Mononuclear cell (primary cell): ENCODE measurements around a stretch of chr2.

DNA sequence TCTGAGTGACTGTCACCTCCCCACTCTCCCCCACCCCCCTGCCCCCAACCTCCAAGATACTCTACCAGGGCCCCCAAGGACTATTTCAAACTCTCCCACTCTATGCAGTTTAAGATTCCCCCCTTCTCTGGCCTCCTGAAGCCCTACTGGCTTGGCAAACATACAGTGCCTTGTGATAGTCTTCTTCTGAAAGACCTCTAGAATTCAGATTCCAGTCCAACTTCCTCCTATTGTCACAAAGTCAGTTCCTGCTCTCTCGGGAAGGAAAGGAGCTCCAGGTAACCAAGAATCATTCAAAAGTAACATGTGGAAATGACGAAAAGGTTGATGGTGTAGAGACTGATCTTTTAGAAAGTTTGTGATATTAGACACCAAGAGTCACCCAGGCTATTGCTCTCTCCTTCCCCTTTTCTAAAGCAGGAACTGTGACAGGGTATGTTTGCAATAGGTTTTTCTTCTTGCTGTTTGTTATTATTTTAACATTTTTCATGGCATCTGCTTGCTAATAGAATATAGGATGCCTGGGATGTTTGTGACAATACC lies 93.4 kb upstream of the MGAT4A start:
- RRBS = no CpG with 5 or more reads among the region's 2 CpGs

- RRBS = no CpG with 5 or more reads among the region's 3 CpGs
Measured at GRCh38 chr2:98868450-98868826, 67.6 kb downstream of the CRACDL start.

GRCh38 chr2:98869828-98870307 lies 66.2 kb downstream of the CRACDL start:
- RRBS = no CpG with 5 or more reads among the region's 4 CpGs

GRCh38 chr2:98913791-98914380 lies 22.1 kb downstream of the CRACDL start:
- RRBS = no CpG with 5 or more reads among the region's 5 CpGs

DNA sequence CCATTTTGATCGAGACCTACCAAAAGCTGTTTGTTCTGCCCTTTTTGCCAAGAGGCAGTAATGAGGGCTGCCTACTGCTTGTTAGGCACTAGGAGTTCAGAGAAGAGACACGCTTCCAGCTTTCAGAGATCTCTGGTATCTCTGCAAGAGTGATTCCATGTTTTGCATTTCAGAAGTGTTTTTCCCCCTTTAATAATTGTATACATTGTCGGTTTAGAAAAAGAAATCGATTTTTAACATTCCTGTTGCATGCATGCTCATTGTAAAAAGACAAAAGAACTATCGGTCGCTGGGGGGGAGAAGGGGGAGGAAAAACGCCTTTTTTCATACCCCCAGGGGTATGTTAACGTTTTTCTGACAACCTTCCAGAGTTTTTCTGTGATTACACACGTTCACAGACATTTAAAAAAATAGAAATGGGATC lies 756 bp downstream of the MRPL30 start:
- RRBS = no CpG with 5 or more reads among the region's 9 CpGs

GRCh38 chr2:99397675-99398886 lies 60.9 kb downstream of the EIF5B start:
- RRBS = no CpG with 5 or more reads among the region's 9 CpGs

DNA sequence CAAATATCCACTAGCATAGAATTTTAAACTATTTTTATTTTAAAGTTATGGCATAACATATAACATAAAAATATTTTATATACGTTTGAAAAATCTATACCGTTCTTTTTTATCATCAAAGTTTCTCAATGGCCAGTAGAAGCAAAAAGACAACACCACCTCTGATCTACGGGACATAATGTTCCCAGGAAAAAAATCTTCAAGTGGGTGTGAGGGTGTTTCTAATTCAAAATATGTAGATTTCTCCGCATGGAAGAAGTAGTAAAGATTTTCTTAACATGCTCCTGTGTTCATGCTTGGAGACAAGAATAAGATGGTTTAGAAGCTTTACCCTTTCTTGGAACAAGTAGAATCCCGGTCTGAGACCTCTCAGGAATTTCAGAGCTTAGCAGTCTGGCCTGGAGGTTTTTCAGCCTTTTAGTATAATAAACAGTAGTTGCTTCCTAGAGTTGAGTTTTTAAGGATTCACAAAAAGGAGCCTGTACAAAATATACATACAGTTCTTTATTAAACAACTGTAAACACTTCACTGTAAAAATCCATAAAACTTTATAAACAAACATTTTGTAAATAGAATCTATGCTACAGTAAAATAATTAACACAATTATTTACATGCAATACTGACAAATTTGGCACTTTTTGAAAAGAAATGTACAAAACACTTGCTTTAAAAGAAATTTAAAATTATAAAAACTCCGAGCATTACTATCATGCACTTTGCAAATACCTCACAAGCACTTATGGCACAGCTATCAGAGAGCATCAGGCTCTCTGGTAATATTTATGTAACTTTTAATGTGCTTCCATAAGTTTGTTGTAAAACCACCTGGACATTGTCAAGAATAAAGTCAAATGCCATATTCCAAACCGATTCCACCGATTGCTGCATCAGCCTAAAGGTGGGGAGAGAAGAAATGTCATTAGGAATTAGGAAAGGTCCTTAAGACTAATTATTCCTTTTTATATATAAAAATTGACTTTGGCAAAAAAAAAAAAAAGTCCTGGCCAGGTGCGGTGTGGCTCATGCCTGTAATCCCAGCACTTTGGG lies 63.6 kb downstream of the EIF5B start:
- RRBS = no CpG with 5 or more reads among the region's 9 CpGs

DNA sequence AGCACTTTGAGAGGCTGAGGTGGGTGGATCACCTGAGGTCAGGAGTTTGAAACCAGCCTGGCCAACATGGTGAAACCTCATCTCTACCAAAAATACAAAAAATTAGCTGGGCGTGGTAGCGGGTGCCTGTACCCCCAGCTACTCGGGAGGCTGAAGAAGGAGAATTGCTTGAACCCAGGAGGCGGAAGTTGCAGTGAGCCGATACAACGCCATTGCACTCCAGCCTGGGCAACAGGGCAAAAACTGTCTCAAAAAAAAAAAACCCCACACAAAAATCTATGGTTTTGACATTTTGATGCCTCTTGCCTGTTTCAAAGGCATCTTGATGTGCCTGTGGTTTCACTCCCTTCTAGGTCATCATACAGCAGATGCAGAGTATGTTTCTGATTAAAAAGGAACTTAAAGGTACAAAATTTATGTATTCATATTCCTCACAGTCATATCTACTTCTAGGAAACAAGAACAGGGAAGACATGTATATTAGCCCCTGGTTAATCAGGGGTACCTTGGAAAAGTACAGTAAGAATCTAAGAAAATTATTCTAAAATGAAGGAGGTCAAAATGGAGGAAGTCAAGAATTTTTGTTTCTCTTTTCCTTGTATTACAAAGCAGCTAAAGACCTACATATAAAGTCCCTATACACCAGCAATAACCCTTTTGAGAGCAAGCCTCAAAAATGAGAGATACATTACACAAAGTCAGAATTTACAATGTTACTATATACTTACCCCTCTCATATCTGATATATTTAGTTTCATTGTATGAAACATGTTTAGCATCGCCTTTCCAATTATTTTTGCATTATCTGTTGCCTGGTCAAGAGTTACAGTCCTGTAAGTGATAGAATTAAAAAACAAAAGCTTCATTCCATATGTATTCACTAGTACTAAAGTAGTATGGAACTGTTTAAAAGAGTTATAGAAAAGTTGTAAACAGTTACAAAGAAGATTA lies 70.4 kb downstream of the EIF5B start:
- RRBS = no CpG with 5 or more reads among the region's 7 CpGs

DNA sequence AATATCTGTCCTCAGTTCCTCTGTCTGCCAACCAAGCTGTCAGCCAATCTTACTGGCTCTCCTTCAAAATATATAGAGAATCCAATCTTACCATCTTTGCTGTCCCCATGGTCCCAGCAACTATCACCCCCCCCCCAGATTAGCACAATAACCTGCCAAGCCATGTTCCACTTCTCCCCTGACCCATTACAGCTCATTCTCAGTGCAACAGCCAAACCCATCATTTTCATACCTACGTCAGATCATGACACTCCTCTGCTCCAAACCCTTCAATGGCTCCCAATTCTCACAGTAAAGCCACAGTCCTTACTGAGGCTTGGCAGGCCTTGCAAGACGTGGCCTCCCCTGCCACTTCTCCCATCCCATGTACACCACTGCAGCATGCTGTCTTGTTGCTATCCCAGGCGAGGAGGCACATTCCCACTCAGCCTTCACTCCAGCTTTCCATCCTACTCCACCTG lies 145.0 kb downstream of the AFF3 start:
- RRBS = no CpG with 5 or more reads among the region's 3 CpGs

GRCh38 chr2:100039608-100040185 lies 102.7 kb downstream of the AFF3 start:
- RRBS = no CpG with 5 or more reads among the region's 7 CpGs

GRCh38 chr2:100178385-100178713 lies 36.0 kb upstream of the AFF3 start:
- RRBS = no CpG with 5 or more reads among the region's 1 CpG

GRCh38 chr2:100192242-100192884 lies 50.0 kb upstream of the AFF3 start:
- RRBS = no CpG with 5 or more reads among the region's 5 CpGs

DNA sequence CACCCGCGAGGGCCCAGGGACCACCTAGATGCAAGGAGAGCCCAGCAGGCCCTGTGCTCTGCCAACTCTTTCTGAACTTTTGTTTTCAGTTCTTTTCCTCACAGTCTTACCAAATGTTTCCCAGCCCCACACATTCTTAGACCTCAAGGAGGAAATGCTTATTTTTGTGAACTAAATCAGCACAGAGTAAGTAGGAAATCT lies 79.1 kb downstream of the LONRF2 start:
- RRBS = no CpG with 5 or more reads among the region's 2 CpGs

DNA sequence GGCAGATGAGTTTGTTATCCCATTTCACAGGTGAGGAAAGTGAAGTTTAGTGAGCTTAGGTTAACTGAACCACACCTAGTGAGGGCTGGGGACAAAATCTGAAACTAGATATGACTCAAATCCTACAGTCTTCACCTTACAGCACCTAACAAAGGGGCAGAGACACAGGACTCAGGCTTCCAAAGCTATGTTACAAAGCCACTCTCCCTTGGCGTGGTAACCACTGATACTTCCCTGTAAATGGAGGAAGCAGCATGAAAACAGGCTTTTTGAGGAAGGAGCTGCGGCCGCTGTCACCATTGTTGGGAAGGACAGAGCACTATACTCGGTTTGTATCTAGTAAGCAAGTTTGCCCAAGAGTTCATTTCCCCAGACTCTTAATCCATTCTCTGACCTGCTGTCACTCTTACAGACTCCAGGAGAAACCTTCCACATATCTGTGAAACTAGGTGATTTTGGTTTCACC lies 60.3 kb downstream of the LONRF2 start:
- RRBS = no CpG with 5 or more reads among the region's 4 CpGs

GRCh38 chr2:100272560-100273443 lies 49.5 kb downstream of the LONRF2 start:
- RRBS = no CpG with 5 or more reads among the region's 11 CpGs

GRCh38 chr2:100580467-100581484 lies 18.0 kb downstream of the PDCL3 start:
- RRBS = no CpG with 5 or more reads among the region's 13 CpGs

DNA sequence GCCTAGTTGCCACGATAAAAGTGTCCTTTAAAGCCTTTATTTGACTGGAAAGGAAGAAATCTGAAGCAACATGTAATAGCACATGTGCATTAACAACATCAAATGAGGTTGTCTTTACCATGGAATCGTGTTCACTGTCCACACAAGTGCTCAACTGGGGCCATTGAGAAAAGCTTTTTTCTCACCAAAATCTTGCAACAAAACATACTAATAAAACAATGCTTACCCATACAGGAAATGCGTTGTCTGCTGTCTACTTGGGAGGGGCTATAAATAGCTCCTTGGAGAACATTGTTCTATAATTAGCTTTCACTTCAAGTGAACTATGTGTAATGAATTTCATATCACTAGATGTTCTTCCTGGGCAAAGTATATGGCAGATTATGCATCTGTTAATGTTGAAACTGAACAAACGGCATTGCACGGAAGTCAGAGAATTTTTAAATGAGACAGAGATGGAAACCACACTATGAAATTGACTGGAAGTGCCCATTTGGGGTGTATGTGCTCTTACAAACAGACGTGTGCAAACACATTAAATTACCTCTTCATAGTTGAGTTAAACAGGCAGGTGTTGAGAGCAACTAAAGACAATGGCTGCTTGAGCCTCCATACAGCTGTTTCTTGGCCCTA lies 6.4 kb upstream of the NPAS2 start:
- RRBS = no CpG with 5 or more reads among the region's 6 CpGs

- RRBS = 14% methylated on average over 25 of the region's 51 CpGs
Measured at GRCh38 chr2:100820675-100821560, 979 bp downstream of the NPAS2 start.

GRCh38 chr2:100877490-100878755 lies 58.0 kb downstream of the NPAS2 start:
- RRBS = no CpG with 5 or more reads among the region's 19 CpGs

DNA sequence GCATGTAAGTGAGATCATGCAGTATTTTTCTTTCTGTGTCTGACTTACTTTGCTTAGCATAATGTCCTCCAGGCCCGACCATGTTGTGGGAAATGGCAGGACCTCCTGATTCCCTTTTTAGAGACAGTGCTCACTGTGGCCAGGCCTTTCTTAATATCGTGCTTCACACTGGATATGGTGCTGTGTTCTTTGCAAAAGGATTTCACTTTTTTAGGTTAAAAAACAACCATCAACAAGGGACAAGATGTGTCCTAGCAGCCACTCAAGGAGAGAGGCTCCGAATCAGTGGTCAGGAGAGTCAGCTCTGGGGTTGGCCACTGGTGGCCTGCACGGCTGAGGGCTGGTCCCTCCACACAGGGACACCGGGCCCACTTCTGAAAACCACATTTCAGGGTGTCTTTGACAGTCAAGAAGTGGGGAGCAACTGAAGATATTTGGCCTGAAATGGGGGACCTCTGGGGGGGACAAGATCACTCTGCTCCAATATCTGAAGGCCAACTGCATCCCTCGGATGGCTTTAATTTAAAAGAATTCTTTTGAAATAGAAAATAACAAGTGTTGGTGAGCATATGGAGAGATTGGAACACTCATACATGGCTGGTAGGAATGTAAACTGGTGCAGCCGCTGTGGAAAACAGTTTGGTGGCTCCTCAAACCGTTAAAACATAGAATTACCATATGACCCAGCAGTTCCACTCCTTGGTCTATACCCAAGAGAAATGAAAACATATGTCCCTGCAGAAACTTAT lies 59.8 kb downstream of the NPAS2 start:
- RRBS = no CpG with 5 or more reads among the region's 8 CpGs